Islet of Langerhans (tissue), 1 donor: ENCODE data around the genes HSF5 and RNFT1.

- RRBS, result no CpG with 5 or more reads among the region's 7 CpGs
Measured at GRCh38 chr17:58329335-58329645, 695 bp upstream of the TSPOAP1 start.

- RRBS, result no CpG with 5 or more reads among the region's 5 CpGs
Measured at GRCh38 chr17:58366020-58366478, 14.0 kb upstream of the SUPT4H1 start.

DNA sequence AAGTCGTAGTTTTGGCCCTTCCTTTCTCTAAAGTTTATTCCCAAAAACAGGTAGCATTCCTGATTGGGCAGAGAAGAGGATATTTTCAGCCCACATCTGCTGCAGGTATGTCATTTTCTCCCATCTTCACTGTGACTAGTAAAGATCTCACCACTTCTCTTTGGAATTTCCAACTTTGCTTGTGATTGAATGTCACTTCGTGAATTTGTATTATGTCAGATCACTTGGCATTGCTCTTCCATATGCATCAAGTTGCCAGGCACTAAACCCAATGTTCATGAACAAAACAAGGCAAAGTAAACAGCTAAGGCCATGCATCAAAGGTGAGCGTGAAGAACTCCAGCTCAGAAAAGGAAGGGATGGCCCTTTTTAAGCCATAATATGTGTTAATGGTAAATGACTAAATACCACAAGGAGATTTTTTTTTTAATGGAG, 1.6 kb downstream of the RNF43 start:
- RRBS, result no CpG with 5 or more reads among the region's 3 CpGs

DNA sequence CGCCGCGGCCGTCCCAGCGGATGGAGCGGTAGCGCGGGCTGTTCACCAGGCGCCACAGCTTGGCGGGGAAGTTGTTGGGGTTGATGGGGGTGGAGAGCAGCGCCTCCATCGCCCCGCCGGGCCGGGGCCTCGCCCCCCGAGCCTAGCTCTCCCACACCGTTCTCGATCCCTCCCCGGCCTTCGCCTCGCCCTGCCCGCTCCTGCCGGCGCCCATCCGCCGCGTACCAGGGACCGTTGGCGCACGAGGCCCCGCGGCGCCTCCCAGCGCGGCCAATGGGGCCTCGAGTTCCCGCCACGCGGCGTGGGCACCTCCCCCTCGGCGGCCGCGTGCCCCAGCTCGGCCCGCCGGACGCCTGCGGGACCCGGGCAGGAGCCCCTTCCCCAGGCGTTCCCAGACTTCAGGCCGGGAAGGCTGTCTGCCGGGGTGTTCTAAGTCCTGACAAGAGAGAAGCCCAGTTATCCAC, at the start of gene HSF5:
TSS of gene HSF5 (minus strand) at position 243 of the 464 bp plus-strand sequence.
- RRBS, result 70% methylated on average over 9 of the region's 54 CpGs

GRCh38 chr17:58517449-58518476, 3.3 kb upstream of the MTMR4 start:
- RRBS, result 5% methylated on average over 15 of the region's 59 CpGs

GRCh38 chr17:59001325-59001794, 105.3 kb downstream of the TRIM37 start:
- RRBS, result no CpG with 5 or more reads among the region's 9 CpGs

DNA sequence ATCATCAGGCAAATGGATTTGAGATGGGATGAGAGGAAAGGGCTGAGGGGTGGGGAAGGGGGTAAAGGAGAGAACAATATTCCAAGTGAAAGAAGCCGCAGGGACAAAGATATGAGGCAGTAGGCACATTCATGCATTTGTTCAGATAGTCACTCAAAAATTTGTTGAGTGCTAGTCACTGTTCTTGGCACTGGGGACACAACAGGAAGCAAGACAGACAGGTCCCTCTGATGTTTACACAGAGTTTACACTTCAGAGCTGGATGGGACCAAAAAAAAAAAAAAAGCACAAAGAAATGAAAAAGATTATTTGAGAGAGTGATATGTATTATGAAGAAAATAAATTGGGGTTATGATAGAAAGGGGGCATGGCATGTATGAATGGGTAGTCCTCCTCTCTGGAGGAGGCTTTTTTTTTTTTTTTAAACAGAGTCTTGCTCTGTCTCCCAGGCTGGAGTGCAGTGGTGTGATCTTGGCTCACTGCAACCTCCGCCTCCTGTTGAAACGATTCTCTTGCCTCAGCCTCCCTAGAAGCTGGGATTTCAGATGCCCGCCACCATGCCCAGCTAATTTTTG, 3.5 kb upstream of the YPEL2 start:
- RRBS, result no CpG with 5 or more reads among the region's 4 CpGs

GRCh38 chr17:59357951-59358422, 26.5 kb downstream of the YPEL2 start:
- RRBS, result no CpG with 5 or more reads among the region's 1 CpG

DNA sequence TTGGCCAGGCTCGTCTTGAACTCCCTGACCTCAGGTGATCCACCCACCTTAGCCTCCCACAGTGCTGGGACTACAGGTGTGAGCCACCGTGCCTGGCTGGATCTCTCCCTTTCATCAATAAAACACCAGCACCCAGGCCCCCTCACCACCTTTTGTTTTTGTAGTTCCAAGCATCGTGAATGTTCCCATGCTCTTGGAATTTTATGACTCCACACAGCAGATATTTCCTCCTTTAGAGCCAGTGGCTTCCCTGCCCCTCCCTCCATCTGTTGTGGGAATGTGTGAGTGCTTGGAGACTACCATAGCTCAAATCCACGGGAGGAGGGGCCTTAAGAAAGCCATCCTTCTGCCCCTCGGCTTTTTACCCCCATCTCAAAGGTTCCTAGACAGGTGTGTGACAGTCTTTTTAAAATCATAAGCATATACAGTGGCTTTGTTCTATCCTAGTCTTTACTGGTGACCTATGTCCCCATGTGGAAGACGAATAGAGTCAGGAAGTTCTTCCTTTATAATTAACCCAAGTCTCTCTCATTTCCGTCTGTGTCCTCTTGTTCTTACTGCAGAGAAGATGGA, 47.2 kb downstream of the YPEL2 start:
- RRBS, result no CpG with 5 or more reads among the region's 7 CpGs

DNA sequence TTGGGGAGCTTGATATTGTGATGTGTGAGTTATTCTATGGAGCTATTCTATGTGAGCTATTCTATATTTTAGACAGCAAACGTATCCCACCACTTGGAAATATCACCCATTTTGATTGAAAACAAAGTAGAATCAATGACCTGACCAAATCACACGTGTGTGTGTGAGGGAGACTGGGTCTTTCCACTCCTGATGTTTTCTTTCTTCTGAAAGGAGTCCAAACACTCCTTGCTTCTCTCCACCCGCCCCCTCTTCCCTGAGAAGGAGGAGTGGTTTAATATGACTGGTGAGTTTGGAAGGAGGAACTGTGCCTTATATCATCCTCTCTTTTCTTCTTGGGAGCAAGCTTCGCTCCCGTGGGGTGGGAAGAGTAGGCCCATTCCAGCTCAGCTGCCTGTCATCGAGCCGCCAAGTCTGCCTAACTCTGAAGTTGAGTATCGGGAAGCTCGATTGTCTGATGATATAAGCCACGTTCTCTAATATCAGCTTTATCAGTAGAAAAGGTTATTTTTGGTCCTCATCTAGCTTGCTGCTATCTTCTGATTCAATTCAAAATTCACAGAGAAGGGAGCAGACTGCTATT, 96.5 kb downstream of the YPEL2 start:
- RRBS, result no CpG with 5 or more reads among the region's 10 CpGs

- RRBS, result no CpG with 5 or more reads among the region's 6 CpGs
Measured at GRCh38 chr17:59490068-59490595, 75.3 kb upstream of the DHX40 start.

- RRBS, result no CpG with 5 or more reads among the region's 6 CpGs
Measured at GRCh38 chr17:59618073-59618532, 1.6 kb upstream of the CLTC start.

DNA sequence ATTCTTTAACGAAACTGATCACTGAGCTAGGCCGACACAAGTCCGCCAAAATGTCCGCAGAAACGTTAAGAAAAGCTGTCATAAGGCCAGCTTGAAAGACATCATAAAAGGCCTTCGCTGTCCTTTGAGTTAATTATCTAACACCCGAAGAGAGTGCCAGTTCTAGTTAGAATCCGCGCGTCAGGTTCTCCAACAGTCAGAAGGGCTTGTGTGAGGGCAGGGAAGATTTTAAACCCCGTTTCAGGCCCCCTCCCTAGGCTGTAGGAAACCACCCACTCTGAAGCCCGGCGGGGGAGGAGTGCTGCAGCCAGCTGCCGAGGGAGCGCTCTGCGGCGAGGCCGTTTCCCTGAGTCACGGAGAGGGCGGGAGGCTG, 700 bp upstream of the CLTC start:
- RRBS, result no CpG with 5 or more reads among the region's 20 CpGs

- RRBS, result no CpG with 5 or more reads among the region's 1 CpG
Measured at GRCh38 chr17:59762496-59762894, 55.0 kb downstream of the VMP1 start.

GRCh38 chr17:59837362-59837730, 55.4 kb downstream of the TUBD1 start:
- RRBS, result no CpG with 5 or more reads among the region's 4 CpGs

DNA sequence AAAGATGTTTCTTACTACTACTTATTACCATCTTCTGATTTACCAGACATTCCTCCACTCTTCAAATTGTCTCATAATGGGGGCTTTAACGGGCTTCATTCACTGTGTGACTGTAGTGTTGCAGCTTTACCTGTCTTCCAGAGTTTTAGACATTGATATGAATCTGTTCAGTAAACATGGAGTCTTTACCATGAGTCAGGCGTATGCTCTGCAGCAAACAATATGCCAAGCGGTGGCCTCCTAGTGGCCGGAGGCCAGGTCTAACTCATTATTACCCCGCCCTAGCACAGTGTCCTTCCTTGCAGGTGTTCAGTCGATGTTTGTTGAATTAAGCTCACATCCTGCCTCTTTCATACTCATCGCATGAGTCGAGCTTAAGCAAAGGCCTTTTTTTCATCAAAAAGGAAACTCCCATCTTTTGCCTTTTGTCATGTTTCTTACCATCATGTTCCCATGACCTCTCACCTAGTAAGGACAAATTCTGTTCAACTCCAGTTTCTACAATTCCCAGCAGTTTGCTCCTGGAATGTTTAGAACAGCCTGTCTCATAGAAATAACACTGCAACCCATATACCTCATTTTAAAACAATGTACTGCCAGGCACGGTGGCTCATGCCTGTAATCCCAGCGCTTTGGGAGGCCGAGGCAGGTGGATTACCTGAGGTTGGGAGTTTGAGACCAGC, 39.4 kb downstream of the TUBD1 start:
- RRBS, result no CpG with 5 or more reads among the region's 11 CpGs

- RRBS, result 4% methylated on average over 8 of the region's 73 CpGs
Measured at GRCh38 chr17:59964398-59965420, at the start of gene RNFT1. Gene RNFT1, minus strand, starts transcription at chr17:59964740.

GRCh38 chr17:60087992-60088586, 9.4 kb upstream of the HEATR6 start:
- RRBS, result no CpG with 5 or more reads among the region's 5 CpGs

DNA sequence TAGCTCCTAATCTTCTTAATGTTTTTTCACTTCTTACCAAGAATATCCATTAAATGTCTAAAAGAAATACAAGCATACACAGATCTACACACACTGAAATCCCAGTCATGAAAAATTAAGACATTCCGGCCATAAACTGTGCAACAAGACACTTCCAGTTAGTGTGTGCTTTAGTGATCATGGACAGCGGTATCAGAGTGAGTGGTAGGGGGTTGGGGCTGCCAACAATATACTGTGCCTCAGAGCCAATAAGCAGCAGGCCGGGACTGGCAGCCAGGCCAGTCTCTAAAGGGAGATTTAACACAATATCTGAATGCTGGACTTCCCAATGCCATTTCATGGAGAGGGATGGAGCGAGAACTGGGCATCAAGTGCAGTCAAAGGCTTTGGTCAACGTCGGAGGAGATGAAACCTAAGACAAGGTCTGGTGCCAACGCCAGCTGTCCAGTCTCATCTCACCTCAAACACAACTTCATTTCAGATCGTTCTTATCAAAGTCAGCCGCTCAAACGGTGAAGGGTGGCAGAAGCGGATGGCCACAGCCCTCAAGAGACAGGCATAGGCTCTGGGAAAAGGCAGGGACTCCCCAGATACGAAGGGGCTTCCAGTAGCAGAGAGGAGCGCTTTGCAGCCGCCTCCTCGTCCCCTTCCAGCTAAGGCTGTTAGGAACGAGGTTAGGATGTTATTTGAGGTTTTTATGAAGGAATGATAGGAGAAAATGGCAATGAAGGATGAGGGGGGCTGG, 948 bp downstream of the USP32 start:
- RRBS, result no CpG with 5 or more reads among the region's 16 CpGs

GRCh38 chr17:60524657-60525272, 1.3 kb downstream of the APPBP2 start:
- RRBS, result no CpG with 5 or more reads among the region's 4 CpGs